Ishikawa (cell line): ENCODE results near the genes HAUS4, SLC7A8, HOMEZ, PABPN1 and SLC22A17.

GRCh38 chr14:22561604-22562449 lies 27.2 kb downstream of the DAD1 start:
- RRBS: no CpG with 5 or more reads among the region's 9 CpGs

DNA sequence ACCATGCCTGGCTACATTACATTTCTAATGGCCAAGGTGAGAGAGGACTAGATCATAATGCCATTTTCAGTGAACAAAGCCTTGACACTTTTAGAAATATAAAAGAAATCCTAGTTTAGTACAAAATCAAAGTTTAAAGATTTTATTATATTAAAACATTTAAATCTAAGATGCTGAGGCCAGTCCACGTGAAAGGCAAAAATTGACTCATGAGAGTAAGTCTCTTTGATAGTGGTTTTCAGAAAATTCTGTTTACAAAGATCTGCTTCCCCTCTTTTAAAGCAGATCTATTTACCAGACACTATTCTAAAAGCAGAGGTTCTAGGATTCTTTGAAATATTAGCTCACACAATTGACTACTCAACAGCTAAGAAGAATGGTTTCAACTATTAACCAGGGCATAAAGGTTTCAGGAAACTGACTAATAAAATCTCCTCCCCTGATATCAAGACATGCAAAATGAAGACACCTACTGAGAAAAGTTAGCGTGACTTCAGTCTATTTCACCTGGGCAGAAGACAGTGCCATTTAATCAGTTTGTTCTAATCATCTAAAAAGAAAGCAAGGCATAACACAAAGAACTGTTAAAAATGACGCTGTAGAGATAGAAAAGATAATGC lies 22.3 kb downstream of the DAD1 start:
- RRBS: no CpG with 5 or more reads among the region's 3 CpGs

- RRBS: no CpG with 5 or more reads among the region's 9 CpGs
Measured at GRCh38 chr14:22570041-22570984, 18.7 kb downstream of the DAD1 start.

- RRBS: no CpG with 5 or more reads among the region's 7 CpGs
Measured at GRCh38 chr14:22612638-22613469, 14.8 kb downstream of the ABHD4 start.

DNA sequence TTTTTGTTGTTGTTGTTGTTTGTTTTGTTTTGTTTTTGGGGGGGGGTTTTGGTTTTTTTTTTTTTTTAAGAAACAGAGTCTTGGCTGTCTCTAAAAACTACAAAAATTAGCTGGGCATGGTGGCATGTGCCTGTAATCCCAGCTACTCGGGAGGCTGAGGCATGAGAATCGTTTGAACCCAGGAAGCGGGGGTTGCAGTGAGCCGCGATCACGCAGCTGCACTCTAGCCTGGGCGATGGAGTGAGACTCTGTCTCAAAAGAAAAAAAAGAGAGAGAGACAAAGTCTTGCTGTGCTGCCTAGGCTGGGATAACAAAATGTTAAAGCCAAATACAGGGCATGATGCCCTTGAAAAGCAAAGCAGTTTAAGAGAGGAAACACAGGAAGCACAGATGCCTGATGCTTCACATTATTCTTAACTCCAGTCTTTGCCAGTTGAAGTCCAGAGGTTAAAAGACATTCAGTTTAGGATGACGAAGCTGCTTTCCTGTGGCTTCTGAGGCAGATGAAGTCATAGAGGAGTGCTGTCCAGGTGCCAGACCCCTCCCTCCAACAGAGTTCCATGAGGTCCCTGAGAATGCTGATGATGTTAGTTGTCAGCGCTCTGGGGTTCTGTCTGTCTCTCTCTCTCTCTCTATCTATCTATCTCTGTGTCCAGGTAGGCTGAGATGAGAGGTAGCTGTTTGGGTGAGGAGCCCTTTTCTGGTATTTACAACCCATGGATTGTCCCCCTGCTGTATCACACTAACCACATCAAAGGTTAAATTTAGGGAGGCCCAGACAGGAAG lies 4.9 kb upstream of the MRPL52 start:
- RRBS: no CpG with 5 or more reads among the region's 9 CpGs

DNA sequence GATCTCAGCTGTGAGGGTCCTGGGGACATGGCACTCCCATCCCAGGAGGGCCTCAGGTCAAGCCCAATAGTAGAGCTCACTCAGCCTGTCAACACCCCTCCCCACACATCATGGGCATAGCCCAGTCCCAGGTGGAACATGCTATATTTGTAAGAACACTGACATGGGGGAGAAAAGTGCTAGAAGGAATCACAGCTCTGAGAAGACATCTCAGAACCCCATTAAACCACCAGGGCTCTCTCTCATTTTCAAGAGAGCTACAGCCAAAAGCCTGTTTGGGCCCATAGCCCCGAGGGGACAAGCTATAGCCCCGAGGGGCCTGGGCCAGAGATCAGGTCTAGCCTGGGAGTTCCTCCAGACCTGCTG lies 4.6 kb downstream of the MMP14 start:
- RRBS: no CpG with 5 or more reads among the region's 2 CpGs

- RRBS: no CpG with 5 or more reads among the region's 3 CpGs
Measured at GRCh38 chr14:22885051-22885556, 2.1 kb downstream of the REM2 start.

DNA sequence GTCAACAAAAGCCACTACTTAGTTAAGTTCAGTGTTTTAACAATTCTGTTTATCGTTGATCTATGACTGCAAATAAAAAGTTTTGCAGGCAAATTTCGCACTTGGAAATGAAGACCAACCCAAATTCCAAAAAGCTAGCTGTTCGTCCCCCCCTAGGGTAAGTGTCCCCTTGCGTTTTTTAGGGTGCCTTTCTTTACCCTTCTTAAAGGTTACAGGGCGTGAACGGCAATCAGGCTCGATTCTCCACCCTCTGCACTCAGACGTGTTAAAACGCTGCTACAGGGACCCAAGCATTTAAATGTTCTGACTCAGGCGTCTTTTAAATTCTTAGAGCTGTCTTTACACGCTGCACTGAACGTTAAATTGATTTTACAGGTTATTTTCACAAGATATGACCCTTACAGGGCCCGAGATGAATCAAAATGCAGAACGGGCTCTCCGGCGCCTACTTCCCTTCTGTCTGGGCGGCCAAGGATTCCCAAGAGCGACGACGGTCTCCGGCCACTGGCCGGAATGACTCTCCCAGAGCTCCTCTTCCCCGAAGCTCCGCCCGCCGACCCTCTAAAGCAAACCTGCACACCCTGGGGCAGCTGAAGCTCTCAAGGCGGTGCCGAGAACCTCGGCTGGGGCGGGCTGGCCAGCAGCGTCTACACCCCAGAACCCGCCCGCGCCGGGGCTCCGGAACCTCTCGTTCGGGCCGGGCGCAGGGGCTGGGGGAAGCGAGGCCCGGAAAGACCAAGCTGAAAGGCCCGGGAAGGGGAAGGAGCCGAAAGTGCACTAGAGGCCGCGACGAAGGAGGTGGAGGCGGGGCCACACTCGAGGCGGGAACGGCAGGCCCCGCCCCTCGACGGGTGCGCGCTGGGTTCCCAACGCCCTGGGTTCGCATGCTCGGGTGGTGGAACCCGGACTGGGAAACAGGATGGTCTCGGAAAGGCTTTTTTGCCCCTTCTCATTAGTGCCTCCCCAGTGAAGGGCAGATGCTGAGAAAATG lies at the start of gene HAUS4:
Gene HAUS4 (minus strand): TSS at position 747 of the 991 bp plus-strand sequence.
- RRBS: 1% methylated on average over 7 of the region's 61 CpGs

GRCh38 chr14:23183048-23184199 lies at the start of gene SLC7A8:
Gene SLC7A8, minus strand, starts transcription at chr14:23183660.
- RRBS: no CpG with 5 or more reads among the region's 34 CpGs

GRCh38 chr14:23285091-23286219 lies at the start of gene HOMEZ:
Gene HOMEZ, minus strand, starts transcription at chr14:23286132.
- RRBS: 3% methylated on average over 13 of the region's 50 CpGs

DNA sequence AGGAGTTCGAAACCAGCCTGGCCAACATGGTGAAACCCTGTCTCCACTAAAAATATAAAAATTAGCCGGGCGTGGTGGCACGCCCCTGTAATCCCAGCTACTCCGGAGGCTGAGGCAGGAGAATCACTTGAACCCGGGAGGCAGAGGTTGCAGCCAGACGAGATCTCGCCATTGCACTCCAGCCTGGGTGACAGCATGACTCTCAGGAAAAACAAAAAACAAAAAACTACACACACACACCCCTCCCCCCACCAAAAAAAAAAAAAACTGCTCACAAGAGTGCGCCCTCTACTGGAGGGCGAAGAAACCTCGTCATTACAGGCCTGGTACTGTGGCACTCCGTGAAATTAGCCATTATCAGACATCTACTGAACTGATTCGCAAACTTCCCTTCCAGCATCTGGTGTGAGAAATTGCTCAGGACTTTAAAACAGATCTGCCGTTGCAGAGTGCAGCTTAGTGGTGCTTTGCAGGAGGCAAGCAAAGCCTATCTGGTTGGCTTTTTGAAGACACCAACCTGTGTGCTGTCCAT lies 7.7 kb downstream of the PPP1R3E start:
- RRBS: no CpG with 5 or more reads among the region's 14 CpGs

DNA sequence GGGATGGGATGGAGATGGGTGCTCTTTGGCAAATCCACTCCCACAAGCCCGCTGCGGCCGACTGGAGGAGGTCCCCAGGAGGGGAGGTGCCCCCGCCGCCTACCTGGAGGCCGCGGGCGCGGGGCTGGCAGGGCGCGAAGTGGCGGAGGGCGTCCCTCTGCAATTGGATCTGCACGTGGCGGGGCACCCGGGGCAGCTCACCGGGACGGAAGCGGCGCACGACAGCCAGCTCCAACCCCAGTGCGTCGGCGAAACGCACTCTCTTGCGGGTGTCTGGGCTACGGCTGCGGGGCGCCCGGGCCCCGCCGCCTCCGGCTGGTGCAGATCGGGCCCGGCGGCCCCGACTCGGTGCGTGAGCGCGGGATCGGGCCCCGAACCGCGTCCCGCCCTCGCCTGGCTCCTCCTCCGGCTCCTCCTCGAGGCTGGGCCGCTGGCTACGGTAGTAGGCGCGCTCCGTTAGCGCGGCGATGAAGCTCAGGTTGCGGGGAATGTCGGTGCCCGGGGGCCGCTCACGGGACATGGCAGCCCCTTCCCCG lies 534 bp downstream of the PPP1R3E start:
- RRBS: 1% methylated on average over 31 of the region's 63 CpGs

- RRBS: 2% methylated on average over 16 of the region's 61 CpGs
Measured at GRCh38 chr14:23321376-23321910, at the start of gene PABPN1. Gene PABPN1, plus strand, starts transcription at chr14:23321457.

DNA sequence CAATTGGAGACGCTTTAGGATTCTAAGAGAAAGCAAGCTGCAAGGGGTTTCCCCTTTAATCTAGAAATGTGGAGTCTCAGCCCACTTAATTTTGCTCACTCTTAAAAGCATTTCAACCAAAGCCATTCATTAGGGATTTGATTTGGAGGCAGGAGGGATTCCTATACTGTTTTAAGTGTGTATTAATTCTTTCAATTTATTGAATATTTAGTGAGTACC lies 1.3 kb downstream of the PABPN1 start:
- RRBS: no CpG with 5 or more reads among the region's 1 CpG

- RRBS: 6% methylated on average over 8 of the region's 60 CpGs
Measured at GRCh38 chr14:23352296-23353302, at the start of gene SLC22A17. Gene SLC22A17, minus strand, starts transcription at chr14:23352887.

DNA sequence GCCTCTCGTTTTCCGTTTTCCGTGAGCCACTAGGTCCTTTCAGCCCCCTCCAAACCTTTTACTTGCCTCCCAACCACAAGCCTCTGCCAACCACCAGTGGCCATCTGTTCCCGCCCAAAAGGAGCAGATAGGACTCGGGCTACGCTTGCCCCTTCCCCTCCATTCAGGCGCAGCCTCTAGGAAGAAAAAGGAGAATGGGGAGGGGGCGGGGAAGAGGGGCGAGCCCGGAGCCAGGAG lies 464 bp downstream of the EFS start:
- RRBS: no CpG with 5 or more reads among the region's 10 CpGs

DNA sequence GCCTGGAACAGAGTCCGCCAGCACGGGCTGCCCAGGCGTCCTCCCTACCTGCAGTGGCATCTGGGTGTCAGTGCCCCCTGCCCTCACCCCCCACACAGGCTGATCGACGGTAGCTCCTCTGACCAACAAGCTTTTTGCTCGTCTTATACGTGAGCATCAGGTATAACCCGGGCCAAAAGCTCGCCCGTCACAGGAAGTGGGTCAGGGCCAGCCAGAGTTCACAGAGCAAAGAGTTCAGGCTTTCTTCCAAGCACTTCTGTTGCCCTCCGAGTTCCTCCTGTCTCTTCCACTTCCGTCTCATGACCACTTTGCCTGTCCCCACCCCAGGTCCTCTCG lies 11.6 kb downstream of the CMTM5 start:
- RRBS: no CpG with 5 or more reads among the region's 13 CpGs

DNA sequence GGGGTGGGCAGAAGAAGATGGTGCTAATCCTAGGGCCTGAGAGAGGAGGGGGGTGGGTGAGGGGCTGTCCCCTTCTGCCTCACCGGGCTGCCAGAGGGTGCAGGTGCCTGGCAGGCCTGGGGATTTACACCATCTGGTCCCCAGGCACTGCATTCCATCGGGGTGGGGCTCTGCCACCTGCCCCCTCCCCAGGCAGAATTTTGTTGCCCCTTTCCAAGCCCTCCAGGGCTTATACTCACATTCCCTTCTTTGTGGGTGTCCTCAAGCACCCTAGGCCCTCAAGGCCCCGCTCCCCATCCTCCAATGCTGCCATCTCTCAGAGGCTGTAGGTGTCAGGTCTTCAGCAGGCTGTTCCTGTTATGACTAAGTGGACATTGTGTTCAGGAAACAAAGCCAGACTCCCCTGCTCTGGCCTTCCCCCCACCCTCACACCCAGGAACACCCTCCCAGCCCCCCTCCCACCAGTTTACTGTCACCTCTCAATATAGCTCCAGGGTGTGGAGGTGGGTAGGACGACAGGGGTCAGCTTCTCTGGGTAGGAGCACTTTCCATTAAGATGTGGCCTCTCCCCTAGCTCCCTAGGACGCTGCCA lies 1.3 kb upstream of the MYH6 start:
- RRBS: no CpG with 5 or more reads among the region's 5 CpGs

GRCh38 chr14:23417009-23417564 lies 9.0 kb upstream of the MYH6 start:
- RRBS: no CpG with 5 or more reads among the region's 15 CpGs

GRCh38 chr14:23523798-23524434 lies 27.6 kb downstream of the ZFHX2 start:
- RRBS: no CpG with 5 or more reads among the region's 13 CpGs